Umbilical cord (tissue), 2 donors: ENCODE measurements around a stretch of chr14.

DNA sequence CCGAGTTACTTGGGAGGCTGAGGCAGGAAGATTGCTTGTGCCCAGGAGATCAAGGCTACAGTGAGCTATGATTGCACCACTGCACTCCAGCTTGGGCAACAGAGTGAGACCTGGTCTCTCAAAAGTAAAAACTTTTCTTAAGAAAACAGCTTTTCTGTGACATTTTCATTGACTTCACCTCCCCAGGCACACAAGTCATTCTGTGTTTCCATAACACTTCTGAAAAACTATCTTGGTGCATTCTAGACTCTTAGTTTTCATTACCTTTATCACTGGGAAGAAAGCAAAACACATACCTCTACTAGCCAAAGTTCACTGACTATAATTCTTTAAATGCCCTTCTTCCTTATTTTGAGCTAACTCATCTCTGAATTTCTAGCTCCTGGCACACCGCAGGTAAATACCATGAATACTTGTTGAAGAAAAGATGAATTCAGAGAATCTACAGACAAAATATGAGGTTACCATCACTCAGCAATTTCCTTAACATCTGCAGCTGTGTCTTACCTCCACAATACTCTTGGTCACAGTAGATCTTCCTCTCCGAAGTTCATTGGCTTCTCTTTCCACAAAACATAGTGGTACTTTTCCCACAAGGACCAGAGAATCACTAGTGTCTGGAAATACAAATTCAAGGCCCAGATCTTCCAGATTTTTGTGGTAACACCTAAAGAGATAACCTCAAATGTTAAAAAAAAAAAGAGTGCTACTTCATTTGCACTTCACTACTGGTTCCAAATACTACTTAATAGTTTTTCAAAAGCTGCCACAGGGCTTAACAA lies 21.0 kb downstream of the MLH3 start:
- RAMPAGE, long total RNA = no peak

GRCh38 chr14:75133960-75134847 lies 7.4 kb upstream of the NEK9 start:
- RAMPAGE, long total RNA = no peak

- RAMPAGE, long total RNA = no peak
Observed at GRCh38 chr14:75273305-75274009, 5.2 kb upstream of the FOS start.

GRCh38 chr14:75299128-75299377 lies 20.4 kb downstream of the FOS start:
- RAMPAGE, long total RNA = no peak

DNA sequence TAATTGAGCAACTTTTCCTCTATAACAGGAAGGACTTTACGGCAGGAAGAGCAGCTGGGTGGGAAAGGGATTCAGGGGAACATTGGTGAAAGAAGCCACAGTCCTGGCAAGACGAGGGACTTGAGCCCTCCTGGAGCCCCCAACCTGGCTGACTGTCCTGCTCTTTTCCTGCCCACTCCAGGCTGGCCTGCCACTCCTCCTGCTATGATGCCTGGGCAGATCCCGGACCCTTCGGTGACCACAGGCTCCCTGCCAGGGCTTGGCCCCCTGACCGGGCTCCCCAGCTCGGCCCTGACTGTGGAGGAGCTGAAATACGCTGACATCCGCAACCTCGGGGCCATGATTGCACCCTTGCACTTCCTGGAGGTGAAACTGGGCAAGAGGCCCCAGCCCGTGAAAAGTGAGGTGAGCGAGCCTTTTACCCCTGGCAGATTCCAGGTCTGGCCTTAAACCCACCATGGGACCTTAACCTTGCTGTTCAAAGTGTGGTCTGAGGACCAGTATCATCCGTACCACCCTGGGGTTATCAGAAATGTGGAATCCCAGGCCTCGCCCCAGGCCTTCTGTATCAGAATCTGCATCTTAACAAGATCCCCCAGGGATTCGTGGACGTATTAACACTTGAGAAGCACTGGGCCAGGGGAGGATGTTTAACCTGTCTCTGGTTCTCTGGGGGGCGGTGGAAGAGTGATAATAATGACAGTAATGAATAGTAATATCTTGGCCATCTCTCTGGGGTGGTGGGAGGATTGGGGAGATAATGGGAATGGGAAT lies 10.1 kb downstream of the JDP2 start:
- RAMPAGE, long total RNA = no peak

DNA sequence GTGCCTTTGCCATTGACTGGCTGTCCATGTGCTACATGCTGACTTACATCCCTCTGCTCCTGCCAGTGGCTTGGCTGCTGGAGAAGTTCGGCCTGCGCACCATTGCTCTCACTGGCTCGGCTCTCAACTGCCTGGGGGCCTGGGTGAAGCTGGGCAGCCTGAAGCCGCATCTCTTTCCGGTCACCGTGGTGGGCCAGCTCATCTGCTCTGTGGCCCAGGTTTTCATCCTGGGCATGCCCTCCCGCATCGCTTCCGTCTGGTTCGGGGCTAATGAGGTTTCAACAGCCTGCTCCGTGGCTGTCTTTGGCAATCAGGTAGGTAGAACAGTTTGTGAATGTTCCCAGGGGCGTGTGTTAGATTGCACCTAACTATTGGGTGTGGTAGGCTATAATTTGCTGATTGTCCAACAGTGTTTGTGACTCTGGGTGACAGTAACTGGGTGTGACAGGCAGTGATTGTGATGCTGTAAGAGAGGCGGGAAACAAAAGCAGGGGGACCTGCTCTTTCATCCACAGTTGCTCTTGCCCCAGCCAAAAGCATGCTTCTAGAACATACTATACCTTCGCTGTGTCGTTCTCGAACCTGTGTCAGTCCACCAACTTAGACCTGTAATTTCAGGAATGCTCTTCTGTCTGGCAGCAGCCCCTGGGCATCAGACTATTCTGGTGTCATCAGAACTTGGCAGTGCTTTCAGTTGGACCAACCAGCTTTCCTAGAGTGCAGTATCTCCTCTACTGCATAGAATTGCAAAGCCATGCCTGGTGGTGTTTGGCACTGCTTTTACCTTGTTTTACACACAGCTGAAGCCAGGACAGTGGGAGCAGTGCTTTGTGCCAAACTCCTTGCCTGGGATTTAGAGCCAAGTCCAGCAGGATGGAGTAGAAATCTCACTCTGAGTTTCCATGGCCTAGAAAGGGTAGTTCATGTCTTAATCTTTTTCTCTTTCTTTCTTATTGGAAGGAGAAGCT lies 1.2 kb downstream of the FLVCR2 start:
- RAMPAGE, long total RNA = no peak

DNA sequence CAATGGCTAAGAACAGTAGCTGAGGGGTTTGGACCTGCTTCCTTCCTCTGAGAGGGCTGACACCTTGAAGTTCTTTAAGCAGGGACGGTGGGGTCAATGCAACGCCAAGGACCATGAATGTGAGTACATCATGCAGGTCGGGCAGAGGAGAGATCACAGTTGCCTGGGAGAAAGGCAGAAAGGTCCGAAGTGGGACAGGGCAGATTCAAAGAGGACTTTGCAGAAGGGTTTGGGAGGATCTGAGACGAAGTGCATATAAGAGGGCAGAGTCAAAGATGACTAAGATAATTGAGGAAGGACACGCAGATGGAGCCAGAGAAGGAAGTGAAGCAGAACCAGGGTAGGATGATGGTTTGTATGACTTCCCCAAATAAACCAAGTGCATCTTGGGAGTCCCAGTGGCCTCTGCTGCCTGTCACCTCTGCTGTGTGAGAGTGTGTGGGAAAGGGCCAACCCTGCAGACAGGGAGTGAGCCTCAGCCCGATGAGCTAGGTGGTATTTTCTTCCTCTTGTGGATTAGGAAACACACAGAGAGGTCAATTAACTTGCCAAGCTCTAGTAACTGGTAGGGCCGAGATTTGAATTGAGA lies 36.7 kb downstream of the FLVCR2 start:
- RAMPAGE, long total RNA = no peak

DNA sequence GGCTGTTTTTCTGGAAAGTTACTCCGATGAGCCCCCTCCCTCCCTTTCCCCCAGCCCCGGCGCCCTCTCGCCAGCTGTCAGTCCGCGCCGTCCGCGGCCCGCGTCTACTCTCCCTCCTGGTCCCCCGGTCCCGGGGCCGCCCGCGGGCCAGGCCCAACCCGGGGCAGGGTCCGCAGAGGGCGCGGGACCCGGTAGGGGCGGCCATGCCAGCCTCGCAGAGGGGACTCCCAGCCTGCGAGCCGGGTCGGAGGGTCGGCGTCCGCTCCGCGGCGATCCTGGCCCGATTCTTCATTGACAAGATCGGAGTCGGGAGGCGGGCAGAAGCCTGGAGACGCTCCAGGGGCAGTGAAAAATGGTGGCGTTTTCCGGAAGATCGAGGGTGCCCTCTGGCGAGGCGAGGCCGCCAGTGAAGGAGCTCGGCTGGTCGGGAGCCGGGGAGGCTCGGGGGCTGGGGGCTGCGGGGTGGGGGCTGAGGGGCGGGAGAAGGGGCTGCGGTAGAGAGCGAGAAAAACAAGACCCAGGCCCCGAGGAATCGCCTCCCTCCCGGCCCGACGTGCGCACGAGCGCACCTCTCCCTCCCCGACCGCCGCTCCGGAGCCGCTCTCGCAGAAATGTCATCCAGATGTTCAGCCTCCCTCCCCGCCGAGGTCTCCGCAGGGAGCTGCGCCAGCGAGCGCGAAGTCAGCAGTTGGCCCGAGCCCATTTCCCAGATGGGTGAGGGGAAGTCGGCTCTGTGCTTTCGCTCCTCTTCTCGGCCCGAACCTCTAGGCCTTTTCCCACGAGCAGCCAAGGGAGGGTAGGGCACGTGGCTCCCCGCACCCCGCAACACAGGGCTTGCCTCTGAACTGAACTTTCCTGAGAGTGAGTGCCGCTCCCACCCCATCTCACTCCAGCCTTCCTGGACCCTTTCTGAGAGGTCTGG lies 690 bp upstream of the TGFB3 start:
- RAMPAGE, long total RNA = no peak

- RAMPAGE, long total RNA = no peak
Observed at GRCh38 chr14:75994943-75996202, 9.8 kb downstream of the IFT43 start.

DNA sequence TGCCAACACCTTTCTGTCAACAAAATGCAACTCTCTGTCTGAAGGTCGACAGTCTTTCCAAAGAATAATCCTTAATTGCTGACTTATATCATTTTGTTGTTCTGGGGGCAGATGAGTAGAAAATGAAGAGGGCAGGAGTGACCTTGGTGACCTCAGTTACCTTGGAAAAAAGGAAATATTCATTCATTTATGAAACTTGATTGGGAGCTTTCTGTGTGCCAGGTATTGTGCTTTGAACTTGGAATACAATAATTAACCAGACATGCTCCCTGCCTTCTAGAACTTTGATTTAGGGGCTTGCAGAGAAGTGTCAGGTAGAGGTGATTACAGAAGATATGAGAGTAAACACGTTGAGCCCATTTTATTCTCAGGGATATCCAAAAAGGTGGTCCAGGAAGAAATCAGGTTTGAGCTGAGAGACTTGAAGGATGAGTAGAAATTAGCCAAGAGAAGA lies 11.1 kb downstream of the IFT43 start:
- RAMPAGE, long total RNA = no peak

GRCh38 chr14:76191351-76191793 lies 39.6 kb downstream of the GPATCH2L start:
- RAMPAGE, long total RNA = no peak

DNA sequence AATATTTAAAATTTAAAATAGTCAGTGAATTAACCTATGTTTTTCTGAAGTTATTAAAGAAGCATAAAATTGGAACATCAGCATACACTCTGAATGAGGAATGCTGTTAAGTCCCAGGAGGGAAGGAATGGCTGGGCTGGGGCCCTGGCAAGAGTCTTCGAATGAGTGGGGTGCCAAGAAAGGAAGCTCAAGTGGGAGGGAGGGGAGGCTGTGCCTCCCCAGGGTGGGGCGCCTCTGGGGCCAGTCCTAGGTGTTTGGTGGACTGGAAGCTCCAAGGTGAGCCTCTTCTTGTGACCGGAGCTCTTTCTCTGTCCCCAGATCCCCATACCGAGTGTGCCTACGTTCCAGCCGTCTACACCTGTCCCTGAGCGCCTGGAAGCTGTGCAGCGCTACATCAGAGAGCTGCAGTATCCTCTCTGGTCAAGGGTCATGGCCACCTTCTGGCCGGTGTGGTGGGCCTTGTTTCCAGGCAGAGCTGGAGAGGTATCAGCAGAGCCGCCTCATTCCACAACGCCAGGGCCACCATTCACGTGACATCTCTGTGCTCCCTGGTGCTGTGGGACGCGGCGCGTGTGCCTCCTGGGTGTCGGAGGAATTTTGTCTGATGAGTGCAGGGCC lies 8.5 kb downstream of the VASH1 start:
- RAMPAGE, long total RNA = no peak

GRCh38 chr14:76779613-76780552 lies 18.6 kb downstream of the VASH1 start:
- RAMPAGE, long total RNA = no peak

DNA sequence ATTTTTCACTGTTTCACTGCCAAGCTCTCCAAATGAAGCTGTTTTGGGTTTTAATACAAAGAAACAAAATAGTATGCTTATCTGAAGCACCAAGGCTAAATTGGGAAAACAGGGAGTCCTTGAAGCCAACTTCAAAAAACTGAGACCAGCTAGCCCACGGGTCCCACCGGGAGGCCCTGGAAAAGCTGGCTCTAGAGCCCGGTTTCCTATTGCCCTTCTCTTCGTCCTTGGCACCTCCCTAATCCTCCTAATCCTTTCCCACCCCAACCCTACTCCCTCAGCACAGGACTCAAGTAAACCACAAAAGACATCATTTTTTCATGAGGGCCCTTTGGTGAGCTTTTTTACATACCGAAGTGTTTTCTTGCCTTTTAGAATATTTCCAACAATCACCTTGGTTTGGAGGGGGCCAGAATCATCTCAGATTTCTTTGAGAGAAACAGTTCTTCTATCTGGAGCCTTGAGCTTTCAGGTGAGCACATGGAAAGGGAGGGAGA lies 11.3 kb downstream of the LRRC74A start:
- RAMPAGE, long total RNA = no peak

GRCh38 chr14:76904558-76905486 lies 78.6 kb downstream of the LRRC74A start:
- RAMPAGE, long total RNA = no peak

- RAMPAGE, long total RNA = no peak
Observed at GRCh38 chr14:76923823-76924399, 97.7 kb downstream of the LRRC74A start.

DNA sequence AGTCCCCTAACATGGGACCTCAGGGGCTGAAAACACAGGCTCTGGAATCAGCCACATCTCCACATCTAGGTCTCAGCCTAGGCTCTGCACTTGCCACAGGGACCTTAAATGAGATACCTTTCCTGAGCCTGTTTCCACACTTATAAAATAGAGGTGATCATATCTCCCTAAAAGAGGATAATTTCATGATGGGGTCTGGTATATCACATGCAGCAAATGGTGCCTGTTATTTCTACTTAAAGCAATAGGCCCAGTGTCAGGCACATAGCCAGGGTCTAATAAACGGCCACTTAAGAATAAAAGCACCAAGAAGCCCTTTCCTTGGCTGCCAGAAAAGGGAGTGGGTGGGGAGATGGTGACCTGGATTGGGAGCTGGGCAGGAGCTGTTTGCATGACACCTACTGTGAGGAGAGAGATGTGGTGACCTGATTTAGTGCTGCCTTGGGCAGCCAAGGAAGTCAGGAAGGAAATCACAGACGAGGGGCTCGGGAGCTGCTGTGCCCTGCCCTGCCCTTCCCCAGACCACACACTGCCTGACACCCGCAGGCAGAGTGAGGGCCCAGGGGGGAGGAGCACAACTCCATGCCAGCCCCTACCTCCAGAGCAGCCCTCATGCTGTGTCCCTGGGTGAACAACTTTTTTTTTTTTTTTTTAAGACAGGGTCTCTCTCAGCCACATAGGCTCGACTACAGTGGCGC lies 71.1 kb downstream of the IRF2BPL start:
- RAMPAGE, long total RNA = no peak

DNA sequence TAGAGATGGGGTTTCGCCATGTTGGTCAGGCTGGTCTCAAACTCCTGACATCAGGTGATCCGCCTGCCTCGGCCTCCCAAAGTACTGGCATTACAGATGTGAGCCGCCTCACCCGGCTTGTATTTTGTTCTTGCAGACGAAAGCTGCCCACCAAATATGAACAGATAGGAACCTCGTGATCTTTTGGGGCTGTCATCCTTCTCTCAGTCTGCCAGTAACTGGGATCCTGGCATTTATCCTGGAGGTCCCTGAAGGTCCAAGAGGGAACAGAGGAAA lies 68.6 kb downstream of the IRF2BPL start:
- RAMPAGE, long total RNA = no peak

- RAMPAGE, long total RNA = no peak
Observed at GRCh38 chr14:76977674-76978417, 50.7 kb downstream of the IRF2BPL start.

DNA sequence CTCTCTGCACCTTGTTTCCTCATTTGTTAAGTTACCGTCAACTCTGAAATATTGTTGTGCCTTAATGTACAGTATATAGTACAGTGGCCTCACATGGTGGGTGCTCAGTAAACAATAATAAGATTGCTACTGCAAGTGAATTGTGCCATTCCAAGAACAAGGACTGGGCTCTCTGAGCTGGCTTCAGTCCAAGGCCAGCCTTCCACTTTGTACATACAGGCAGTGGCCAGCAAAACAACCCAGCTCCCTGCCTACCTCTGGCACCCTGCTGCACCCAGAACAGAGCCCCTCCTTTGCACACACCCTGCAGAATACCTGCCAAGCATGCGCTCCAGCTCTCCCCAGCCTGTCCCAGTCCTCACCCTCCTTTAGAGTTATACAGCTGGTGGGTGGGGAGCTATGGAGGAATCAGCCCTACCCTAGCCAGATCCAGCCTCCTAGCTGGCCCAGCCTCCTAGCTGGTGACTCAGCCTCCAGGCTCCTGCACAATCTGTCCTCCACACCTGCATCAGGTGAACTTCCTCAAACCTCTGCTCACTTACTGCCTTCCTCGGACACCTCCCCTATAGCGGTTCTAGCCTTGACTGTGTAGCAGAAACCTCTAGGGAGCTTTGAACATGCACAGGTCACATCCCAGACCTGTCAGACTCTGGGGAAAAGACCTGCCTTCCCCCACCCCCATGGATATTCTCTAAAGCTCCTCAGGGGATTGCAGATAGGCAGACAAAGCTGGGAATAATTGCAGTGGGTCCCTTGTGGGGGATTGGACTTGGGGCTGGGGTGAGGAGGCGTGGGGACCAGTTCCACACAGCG lies 18.0 kb downstream of the ZDHHC22 start:
- RAMPAGE, long total RNA = no peak